Endothelial cell of umbilical vein (primary cell): ENCODE measurements around a stretch of chr1.

GRCh38 chr1:85361306-85361641, 84.8 kb upstream of the BCL10 start:
- PRO-cap = no peak
CAGE:
- cytosol, long polyA minus RNA = no peak
- cytosol, long polyA plus RNA = no peak
- long polyA plus RNA = no peak
- nucleus, long polyA minus RNA = no peak
- nucleus, long polyA plus RNA = no peak

GRCh38 chr1:85471046-85471353, 6.0 kb upstream of the DDAH1 start:
- PRO-cap = no peak
CAGE:
- cytosol, long polyA minus RNA = no peak
- cytosol, long polyA plus RNA = no peak
- long polyA plus RNA = no peak
- nucleus, long polyA minus RNA = no peak
- nucleus, long polyA plus RNA = no peak

GRCh38 chr1:85569162-85569493, 11.4 kb upstream of the CCN1 start:
- PRO-cap = no peak
CAGE:
- cytosol, long polyA minus RNA = no peak
- cytosol, long polyA plus RNA = no peak
- long polyA plus RNA = no peak
- nucleus, long polyA minus RNA = no peak
- nucleus, long polyA plus RNA = no peak

- PRO-cap = bidirectional peak, plus-strand start at chr1:85576313, minus-strand start at chr1:85576134
CAGE:
- cytosol, long polyA minus RNA = no peak
- cytosol, long polyA plus RNA = no peak
- long polyA plus RNA = no peak
- nucleus, long polyA minus RNA = no peak
- nucleus, long polyA plus RNA = no peak
These were observed 4.4 kb upstream of the CCN1 start for GRCh38 chr1:85576272-85576486.

DNA sequence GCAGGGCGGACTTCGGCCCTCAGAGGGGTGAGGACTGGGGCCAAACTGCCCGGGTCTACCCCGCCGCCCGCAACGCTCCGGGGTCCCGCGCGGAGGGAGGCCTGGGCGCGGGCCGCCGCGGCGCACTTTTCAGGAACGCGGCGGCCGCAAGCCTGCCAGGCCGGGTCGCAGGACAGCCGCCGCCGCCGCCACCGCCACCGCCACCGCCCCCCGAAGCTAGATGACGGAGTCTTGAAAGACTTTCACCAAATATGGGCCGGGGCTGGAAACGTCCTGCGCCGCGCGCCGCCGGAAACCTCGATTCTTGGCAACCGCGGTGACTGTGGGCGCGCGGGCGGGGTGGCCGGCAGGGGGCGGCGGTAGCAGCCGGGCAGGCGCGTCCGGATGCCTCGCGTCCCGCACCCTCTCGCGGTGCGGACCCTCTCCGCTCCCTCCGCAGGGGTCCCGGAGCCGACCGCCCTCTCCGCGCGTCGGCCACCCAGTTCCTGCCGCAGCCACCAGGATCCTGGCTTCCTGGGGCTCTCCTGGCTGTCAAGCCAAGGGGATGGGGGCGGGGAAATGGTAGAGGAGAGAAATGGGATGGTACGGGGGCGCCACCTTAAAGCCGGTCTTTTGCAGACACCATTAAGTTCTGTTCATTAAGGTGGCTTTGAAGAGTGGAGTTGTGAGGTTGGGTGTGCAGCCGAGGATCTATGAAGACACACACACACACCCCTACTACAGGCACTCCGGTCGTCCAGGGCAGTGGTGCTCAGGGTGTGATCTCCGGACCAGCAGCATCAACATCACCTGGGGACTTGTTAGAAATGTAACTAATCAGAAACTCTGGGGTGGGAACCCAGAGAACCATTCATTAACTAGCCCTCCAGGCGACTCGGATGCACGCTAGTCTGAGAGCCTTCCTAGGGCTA, 3.5 kb upstream of the CCN1 start:
- PRO-cap = bidirectional peak, plus-strand start at position 373 of the sequence, minus-strand start at position 154 of the sequence
CAGE:
- cytosol, long polyA minus RNA = no peak
- cytosol, long polyA plus RNA = no peak
- long polyA plus RNA = no peak
- nucleus, long polyA minus RNA = no peak
- nucleus, long polyA plus RNA = no peak

DNA sequence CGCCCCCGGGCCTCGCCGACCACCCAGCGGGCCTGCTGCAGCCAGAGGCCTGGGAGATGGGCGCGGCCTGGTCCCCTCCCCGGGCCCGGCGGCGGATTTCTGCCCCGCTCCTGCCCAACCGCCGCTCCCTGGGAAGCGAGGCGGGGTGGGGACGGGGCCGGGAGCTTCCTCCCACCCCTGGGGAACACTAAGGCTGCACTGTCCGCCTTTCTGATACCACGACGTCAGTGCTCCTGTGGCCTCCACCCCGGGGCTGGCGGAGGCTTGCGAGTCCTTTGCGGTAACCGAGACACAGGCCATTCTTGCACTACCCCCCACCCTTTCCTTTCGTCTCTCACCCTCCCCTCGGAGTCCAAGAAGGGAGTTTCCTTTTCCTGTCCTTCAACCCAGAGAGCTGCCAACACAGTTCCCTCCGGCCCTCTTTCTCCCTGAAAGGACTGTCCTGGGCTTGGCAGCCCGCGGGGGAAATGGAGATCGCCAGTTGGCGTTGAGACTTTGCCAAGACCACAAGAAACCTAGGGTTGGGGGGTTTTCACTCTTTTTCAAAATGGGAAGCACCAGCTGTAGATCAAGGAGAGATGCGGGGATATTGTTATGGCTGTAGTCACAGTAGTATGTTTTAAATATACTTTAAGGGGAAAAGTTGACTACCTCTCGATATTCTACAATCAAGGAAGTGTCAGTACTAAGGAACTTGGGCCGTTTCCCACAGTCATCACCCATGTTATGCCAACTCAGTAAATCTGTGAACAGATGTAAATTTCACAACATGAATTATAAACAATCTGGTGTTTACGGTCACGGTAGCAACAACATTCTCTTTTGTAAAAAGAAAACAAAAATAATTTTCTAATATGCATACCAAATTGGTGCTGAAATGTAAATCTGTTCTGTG, 917 bp downstream of the SH3GLB1 start:
- PRO-cap = bidirectional peak, plus-strand start at position 480 of the sequence, minus-strand start at position 336 of the sequence
CAGE:
- cytosol, long polyA minus RNA = no peak
- cytosol, long polyA plus RNA = no peak
- long polyA plus RNA = no peak
- nucleus, long polyA minus RNA = start-site peak on the plus strand centred at position 646 of the sequence, 20 bp wide, 68 reads
- nucleus, long polyA plus RNA = no peak

- PRO-cap = no peak
CAGE:
- cytosol, long polyA minus RNA = no peak
- cytosol, long polyA plus RNA = no peak
- long polyA plus RNA = no peak
- nucleus, long polyA minus RNA = no peak
- nucleus, long polyA plus RNA = no peak
These were observed 84.5 kb downstream of the SH3GLB1 start for GRCh38 chr1:86788874-86789264.

DNA sequence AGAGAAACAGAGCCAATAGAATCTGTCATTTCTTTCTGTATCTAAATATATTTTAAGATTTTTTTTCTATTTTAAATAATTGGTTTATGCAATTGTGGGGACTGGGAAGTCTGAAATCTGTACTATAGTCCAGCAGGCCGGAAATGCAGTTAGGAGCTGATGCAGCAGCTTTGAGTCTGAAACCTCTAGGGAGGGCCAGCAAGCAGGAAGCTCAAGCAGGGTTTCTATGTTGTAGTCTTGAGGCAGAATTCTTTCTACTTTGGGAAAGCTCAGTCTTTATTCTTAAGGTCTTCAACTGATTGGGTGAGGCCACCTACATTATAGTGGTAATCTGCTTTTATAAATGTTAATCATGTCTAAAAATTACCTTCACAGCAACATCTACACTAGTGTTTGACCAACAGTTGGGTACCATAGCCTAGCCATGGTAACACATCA, 60.9 kb downstream of the SELENOF start:
- PRO-cap = no peak
CAGE:
- cytosol, long polyA minus RNA = no peak
- cytosol, long polyA plus RNA = no peak
- long polyA plus RNA = no peak
- nucleus, long polyA minus RNA = no peak
- nucleus, long polyA plus RNA = no peak

DNA sequence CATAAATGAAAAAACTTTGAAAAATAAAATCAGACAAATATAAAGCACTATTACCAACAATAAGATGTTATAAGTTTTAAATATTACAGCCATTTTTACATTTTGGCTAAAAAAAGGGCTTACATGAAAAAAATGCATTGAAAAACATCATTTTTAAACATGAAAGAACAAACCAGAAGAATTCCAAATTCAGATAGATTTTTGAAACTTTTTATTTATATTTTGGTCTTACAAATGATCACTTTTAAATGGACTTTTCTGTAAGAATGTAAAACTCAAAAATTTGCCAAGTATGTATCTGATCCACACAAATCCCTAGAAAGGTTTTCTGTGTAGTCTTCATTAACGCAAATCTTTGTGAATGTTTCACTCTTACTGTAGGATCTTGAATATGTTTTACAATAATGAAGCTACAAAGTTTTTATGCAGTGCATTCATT, 51.4 kb downstream of the SELENOF start:
- PRO-cap = no peak
CAGE:
- cytosol, long polyA minus RNA = no peak
- cytosol, long polyA plus RNA = start-site peak on the minus strand centred at position 272 of the sequence, 94 bp wide, 239 and 368 reads in 2 replicates
- long polyA plus RNA = start-site peak on the minus strand centred at position 267 of the sequence, 85 bp wide, 122 and 217 reads in 2 replicates
- nucleus, long polyA minus RNA = no peak
- nucleus, long polyA plus RNA = no peak

- PRO-cap = no peak
CAGE:
- cytosol, long polyA minus RNA = no peak
- cytosol, long polyA plus RNA = no peak
- long polyA plus RNA = no peak
- nucleus, long polyA minus RNA = no peak
- nucleus, long polyA plus RNA = no peak
These were observed 19.9 kb downstream of the HS2ST1 start for GRCh38 chr1:86934238-86934795.

DNA sequence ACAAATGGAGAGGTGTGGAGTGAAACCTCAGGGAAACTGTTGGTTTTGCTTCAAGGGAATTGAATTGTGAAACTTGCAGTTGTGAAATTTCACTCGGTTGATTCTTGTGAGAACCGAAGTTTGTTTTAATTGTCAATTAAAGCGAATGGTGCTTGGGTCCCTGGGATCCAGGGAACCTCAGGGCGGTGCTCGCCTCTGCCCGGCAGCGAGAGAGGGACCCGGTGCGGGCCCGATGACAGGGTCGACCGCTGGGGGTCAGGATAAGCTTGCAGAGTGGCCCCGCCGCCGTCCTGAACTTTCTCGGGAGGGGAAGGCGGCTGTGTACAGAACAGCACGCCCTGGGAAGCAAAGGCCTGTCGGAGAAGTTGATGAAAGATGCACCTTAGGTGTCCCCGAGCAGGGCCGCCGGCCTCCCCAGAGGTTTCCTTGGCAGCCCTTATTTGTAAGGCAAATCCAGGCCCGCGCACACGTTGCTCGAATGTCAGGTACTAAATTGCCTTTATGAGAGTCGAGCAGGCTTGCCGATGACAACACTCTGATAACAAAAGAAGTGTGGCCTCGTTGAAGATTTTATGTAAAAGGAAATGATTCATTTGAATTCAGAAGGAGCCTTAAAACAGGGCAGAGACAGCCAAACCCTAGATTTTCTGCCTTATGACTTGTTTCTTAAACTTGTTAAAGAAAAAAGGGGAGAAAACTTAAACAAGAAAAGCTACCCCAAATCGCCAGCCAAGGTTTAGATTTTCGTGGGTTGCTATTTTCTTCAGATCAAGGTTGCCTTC, 176.7 kb upstream of the LMO4 start:
- PRO-cap = no peak
CAGE:
- cytosol, long polyA minus RNA = no peak
- cytosol, long polyA plus RNA = no peak
- long polyA plus RNA = no peak
- nucleus, long polyA minus RNA = no peak
- nucleus, long polyA plus RNA = no peak

DNA sequence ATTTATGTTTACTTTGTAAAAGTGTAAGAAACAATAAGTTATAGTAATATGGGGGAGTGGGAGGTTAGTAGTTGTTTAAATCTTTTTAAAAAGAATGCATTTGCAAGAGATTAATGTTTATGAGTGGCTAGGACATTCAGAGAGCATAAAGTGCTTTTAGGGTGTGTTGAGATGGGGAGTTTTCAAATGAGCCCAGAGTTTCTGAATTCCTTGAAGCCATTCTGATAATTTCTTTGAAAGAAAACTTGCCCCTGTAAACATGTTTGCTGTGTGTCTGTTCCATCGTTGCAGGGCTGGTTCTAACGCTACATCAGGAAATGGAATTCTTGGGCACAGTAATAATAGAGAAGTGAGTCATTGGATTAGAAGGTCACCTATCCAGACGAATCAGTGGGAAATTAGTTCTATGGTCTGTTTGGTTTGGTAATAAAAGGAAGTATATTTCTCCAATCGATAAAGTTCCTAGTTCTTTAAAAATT, 64.0 kb downstream of the LMO4 start:
- PRO-cap = no peak
CAGE:
- cytosol, long polyA minus RNA = no peak
- cytosol, long polyA plus RNA = no peak
- long polyA plus RNA = no peak
- nucleus, long polyA minus RNA = no peak
- nucleus, long polyA plus RNA = no peak

- PRO-cap = no peak
CAGE:
- cytosol, long polyA minus RNA = no peak
- cytosol, long polyA plus RNA = no peak
- long polyA plus RNA = no peak
- nucleus, long polyA minus RNA = no peak
- nucleus, long polyA plus RNA = no peak
These were observed 200.1 kb downstream of the LMO4 start for GRCh38 chr1:87528772-87529215.

DNA sequence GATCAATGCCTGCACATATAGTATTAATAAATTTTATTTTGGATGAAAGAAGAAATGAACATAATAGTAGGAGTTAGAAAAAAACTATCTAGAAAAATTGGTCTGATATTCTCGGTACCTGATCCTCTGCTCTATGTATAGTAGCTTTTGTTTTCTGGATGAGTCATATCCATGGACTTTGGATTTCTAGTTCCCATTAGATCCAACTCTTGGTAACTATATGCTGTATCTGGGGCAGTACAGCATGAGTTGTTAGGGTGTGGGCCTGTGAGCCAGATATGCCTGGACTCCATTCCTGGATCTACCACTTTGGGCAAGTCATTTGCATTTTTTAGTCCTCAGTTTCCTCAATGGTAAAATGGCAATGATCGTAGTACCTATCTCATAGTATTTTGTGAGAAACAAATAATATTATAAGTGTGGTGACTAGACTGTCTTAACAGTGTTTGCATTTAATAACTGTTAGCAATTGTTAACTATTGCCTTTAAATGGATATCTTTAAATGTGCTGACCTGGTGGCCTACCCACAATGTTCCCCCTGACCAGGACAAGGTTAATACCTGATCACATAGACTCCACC, 372.1 kb upstream of the PKN2 start:
- PRO-cap = no peak
CAGE:
- cytosol, long polyA minus RNA = no peak
- cytosol, long polyA plus RNA = no peak
- long polyA plus RNA = no peak
- nucleus, long polyA minus RNA = no peak
- nucleus, long polyA plus RNA = no peak

GRCh38 chr1:88837669-88837936, 53.8 kb downstream of the GTF2B start:
- PRO-cap = no peak
CAGE:
- cytosol, long polyA minus RNA = no peak
- cytosol, long polyA plus RNA = no peak
- long polyA plus RNA = no peak
- nucleus, long polyA minus RNA = no peak
- nucleus, long polyA plus RNA = no peak

GRCh38 chr1:89081036-89081545, 16.1 kb upstream of the GBP1 start:
- PRO-cap = no peak
CAGE:
- cytosol, long polyA minus RNA = no peak
- cytosol, long polyA plus RNA = no peak
- long polyA plus RNA = no peak
- nucleus, long polyA minus RNA = no peak
- nucleus, long polyA plus RNA = no peak

DNA sequence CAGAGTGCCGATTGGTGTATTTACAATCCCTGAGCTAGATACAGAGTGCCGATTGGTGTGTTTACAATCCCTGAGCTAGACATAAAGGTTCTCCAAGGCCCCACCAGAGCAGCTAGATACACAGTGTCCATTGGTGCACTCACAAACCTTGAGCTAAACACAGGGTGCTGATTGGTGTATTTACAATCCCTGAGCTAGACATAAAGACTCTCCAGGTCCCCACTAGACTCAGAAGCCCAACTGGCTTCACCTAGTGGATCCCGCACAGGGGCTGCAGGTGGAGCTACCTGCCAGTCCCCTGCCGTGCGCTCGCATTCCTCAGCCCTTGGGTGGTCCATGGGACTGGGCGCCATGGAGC, 1.8 kb upstream of the GBP2 start:
- PRO-cap = no peak
CAGE:
- cytosol, long polyA minus RNA = no peak
- cytosol, long polyA plus RNA = no peak
- long polyA plus RNA = no peak
- nucleus, long polyA minus RNA = no peak
- nucleus, long polyA plus RNA = no peak

GRCh38 chr1:89545211-89546083, 20.8 kb downstream of the LRRC8B start:
- PRO-cap = no peak
CAGE:
- cytosol, long polyA minus RNA = no peak
- cytosol, long polyA plus RNA = no peak
- long polyA plus RNA = no peak
- nucleus, long polyA minus RNA = no peak
- nucleus, long polyA plus RNA = no peak

GRCh38 chr1:89587492-89588629, 45.1 kb upstream of the LRRC8C start:
- PRO-cap = no peak
CAGE:
- cytosol, long polyA minus RNA = no peak
- cytosol, long polyA plus RNA = no peak
- long polyA plus RNA = no peak
- nucleus, long polyA minus RNA = no peak
- nucleus, long polyA plus RNA = no peak

- PRO-cap = no peak
CAGE:
- cytosol, long polyA minus RNA = no peak
- cytosol, long polyA plus RNA = no peak
- long polyA plus RNA = no peak
- nucleus, long polyA minus RNA = no peak
- nucleus, long polyA plus RNA = no peak
These were observed 68.0 kb upstream of the LRRC8D start for GRCh38 chr1:89752929-89753186.